Cardiac ventricle fibroblast (primary cell): ENCODE measurements around a stretch of chr14.

- RAMPAGE, long total RNA: no peak
These were observed 69.2 kb upstream of the EGLN3 start for GRCh38 chr14:34020077-34020495.

- RAMPAGE, long total RNA: no peak
These were observed 72.9 kb upstream of the EGLN3 start for GRCh38 chr14:34023750-34024285.

- RAMPAGE, long total RNA: no peak
These were observed 129.8 kb downstream of the SPTSSA start for GRCh38 chr14:34332203-34332598.

DNA sequence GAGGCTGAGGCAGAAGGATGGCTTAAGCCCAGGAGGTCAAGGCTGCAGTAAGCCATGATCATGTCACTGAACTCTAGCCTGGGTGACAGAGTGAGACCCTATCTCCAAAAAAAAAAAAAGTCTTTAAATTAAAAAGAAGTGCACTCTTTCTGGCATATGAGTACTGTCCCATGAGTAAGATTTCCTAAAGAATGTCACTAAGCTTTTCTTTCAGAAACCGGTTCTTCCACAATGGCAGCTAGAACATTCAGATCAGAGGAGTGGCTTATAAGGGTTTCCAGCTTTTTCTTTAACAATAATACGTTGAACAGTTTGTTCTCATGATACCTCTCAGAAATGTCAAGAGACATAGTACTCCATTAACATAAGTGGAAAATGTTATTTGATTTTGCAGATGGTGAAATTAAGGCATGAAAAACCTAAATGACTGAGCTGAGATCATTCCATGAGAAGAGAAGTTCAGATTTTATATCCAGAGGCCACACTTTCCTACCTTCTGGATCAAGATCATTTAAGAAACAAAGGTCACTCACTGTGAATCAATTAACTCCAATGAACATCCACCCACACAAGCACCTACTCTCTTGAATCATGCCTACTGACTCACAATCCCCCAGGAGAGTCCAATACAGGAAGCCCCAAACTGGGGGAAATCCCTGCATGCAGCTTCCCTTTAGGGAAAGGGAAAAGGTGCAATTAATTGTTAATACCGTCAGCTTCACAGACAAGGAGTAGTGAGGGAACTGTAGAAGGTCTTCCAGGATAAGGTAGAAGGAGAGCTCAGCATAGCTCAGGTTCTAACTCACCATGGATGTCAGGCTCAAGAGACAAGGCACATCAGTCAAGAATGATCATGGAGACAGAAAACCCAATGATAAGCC, 86.9 kb downstream of the SPTSSA start:
- RAMPAGE, long total RNA: no peak

DNA sequence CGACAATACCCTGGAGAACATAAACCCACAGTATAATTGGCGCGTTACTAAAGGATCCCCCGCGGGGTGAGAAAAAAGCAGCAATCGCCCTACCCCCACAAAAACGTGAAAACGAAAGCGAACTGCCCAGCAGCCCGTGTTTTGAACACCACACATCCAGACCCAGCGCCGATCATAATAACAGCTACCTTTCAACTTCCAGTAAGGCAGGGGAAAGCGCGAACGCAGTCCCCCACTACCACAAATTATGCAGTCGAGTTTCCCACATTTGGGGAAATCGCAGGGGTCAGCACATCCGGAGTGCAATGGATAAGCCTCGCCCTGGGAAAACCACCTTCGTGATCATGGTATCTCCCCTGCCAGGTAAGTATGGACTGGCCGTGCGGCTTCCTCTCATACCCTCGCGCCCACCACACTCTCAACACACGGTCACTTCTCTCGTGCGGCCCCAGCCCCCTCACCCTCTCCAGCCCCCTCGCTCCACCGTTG, 16.6 kb upstream of the EAPP start:
- RAMPAGE, long total RNA: no peak

DNA sequence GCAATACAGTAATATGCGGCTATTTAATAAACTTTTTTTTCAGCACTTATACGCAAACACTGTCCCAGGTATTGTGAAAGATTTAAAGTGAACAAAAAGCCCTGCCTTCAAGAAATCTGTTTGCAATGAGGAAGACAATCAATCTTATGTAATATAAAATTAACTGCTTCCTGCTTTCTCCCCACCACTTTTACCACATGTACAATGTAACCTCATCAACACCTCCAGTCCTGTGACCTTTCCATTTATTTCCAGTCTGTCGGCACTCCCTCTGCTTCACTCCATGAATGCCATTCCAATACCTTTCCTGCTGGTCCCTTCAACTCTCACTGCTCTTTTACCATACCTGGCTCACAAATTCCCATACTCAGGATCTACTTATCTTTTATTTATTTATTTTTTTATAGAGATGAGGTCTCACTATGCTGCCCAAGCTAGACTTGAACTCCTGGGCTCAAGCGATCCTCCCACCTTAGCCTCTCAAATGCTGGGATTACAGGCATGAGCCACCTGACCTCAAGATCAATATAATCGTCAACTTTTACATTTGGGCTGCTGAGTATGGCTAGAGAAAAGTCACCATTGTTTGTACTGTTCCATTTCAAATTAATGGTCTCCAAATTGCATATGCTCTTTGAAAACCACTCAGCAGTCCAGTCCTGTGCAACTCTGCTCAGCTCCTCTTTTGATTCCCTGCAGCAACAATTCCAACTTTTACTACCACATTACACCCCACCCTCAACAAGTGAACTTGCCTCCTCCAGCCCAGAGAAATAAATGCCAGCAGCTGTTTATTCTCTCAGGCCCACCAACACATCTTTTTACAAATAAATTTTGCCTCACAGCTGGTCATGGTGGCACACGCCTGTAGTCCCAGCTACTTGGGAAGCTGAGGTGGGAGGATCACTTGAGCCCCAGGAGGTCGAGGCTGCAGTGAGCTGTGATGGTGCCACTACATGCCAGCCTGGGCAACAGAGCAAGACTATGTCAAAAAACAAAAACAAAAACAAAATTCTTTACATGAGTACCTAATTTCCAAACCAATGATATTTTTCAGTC, 10.1 kb downstream of the SNX6 start:
- RAMPAGE, long total RNA: no peak

DNA sequence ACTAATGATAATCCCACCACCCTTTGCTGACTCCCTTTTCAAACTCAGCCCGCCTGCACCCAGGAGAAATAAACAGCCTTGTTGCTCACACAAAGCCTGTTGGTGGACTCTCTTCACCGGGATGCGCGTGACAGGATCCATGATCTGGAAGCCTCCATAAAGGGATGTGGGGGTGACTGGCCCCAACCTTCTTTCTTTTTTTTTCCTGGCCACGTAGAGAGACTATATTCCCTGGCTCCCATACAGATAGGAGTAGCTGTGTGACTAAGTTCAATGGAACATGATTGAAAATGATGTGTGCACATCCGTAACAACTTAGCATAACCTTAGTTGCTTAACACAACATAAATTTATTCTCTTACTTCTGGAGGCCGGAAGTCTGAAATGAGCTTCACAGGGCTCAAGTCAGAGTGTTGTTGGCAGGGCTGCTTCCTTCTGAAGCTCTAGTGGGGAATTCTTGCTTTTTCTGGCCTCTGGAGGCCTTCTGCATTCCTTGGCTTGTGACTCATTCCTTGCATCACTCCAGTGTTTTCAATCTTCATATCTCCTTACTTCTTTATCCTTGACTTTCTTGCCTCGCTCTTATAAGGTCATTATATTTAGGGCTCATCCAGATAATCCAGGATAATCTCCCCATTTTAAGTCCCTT, 20.8 kb upstream of the SNX6 start:
- RAMPAGE, long total RNA: no peak

DNA sequence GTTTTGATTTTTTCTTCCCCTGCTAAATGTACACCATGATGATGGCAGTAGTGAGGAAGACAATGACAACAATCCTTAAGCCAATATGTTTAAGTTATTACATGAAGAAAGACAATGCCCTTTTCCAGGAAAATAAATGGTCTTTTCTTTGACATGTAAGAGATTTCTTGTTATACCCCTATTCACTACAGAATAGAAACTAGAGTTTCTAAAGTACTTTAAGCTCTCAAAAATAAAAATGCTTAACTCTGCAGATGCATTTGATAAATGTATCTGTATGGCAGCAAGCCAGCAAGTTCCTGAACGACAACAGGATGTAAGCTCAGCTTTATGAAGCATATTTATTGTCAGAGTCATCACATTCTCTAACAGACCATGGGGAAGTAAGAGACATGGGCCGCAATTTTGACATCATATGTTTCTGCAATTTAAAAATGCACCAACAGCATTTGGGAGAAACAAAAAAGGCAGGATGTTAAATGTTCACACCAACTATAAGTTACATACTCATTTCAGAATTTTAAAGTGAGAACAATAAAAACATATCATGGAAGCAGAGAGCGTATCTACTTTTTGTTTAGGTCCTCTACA, 36.1 kb upstream of the SNX6 start:
- RAMPAGE, long total RNA: no peak

DNA sequence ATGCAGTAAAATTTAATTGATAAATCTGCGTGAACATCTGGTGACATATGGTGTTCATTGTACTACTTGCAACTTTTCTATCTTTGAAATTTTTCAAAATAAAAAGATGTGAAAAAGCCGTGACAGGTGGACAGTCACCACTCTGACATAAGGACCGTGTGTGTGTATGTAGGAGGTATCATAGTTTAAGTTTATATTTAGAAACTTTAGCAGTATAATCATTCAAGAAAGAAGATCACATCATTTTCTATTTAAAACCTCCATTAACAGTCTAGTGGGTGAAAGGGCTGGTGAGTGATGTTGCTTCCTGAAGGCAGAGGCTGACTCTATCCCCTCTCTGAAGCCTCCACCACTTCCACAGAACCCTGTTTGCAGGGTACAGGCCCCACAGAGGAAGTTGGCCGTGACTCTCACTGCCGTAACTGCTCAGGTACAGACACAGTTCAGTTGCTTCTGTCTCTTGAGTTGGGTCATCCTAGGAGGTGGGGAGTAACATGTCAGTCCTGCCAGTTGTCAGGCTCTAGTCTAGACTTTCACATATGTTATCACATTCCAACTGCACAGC, 31.7 kb downstream of the CFL2 start:
- RAMPAGE, long total RNA: no peak

DNA sequence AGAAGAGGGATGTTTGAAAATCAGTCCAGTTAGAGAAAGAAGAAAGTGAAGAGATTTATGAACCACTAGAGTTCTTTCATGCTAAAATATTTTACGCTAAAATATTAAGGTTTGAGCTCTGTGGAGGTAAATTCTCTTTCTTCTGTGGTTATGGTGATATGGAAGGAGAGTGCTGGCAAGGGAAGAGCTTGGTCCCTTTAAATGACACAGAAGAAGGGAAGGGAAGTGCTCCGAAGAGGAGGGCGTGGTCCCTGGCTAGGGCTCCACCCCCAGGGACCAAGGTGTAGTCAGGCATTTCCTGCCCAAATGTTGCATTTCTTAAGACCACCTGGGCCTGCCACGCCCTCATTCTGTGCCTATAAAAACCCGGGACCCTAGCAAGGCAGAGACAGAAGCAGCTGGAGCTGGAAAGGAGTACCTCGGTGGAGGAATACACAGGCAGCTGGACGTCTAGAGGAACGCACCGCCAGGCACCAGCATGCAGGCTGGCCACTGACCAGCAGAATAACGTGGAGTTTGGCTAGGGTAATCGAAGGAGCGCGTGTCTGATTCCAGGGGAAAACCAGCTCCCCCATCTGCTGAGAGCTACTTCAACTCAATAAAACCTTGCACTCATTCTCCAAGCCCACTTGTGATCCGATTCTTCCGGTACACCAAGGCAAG, 21.2 kb downstream of the CFL2 start:
- RAMPAGE, long total RNA: no peak

GRCh38 chr14:34999395-34999804, 16.6 kb downstream of the SRP54 start:
- RAMPAGE, long total RNA: no peak

- RAMPAGE, long total RNA: no peak
These were observed 635 bp upstream of the FAM177A1 start for GRCh38 chr14:35045425-35045848.

DNA sequence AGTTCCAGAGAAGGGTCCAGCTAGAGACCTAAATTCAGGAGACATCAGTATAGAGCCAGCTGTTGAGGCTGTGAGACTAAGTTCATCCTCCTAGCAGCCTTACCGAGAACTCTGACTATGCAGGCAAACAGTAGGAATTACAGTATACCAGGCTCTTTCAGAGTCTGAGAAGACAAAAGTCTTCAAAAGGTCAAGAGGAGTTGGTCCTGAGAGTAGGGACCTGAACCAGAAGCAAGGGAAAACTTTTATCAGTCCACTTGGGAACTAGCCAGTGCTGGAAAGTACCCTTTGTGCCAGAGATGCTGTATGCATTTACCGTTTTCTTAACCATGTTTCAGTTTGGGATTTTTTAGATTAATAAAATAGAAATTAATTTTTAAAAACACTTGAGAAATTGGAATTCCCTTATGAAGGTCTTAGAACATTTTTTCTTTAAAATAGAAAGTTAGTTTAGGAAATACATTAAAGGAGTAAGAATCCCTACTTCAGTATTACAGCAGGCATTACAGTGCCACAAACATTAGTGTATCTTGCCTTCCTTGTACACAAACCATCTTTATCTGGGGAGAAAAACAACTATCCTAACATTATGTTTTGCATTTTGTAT, 1.9 kb upstream of the PSMA6 start:
- RAMPAGE, long total RNA: no peak

- RAMPAGE, long total RNA: no peak
These were observed 12.2 kb upstream of the NFKBIA start for GRCh38 chr14:35416743-35417248.

- RAMPAGE, long total RNA: no peak
These were observed 119.4 kb downstream of the RALGAPA1 start for GRCh38 chr14:35689601-35690197.

- RAMPAGE, long total RNA: no peak
These were observed 64.4 kb downstream of the MBIP start for GRCh38 chr14:36255964-36256591.

DNA sequence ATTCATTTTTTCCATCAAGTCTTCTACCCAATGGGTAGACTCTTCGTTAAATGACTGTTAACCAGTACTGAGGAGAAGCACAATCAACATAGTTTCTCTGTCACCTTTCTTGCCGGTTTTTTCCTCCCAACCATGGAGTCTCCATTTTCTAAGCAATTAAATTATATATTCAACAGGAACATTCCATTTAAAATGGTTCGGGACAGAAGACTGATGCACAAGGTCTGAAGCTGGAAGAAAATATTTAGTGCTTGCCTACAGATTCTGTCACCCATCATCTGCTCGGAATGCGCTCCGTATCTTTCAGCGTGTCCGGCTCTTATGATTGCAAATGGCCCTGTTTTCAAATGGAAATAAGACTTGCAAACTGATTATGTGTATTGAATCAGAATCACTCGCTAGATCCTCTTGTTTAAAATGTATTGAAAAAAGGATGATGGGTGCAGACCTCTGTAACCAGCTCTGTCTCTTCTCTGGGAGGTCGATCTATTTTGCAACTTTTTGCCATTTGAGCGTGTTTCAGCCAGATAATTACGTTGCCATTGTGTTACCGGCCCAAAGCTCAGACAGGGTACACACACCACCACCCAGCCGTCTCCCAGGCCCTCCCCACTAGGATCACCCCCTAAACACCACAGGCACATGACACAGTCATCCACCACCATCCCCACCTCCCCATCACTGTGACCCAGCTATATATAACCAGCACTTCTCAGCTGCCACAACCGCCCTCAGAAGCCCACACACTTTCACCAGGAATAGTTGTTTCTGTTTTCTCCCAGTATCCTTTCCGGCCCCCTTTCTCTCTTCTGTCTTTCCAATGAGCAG, 10.9 kb downstream of the NKX2-1 start:
- RAMPAGE, long total RNA: no peak

DNA sequence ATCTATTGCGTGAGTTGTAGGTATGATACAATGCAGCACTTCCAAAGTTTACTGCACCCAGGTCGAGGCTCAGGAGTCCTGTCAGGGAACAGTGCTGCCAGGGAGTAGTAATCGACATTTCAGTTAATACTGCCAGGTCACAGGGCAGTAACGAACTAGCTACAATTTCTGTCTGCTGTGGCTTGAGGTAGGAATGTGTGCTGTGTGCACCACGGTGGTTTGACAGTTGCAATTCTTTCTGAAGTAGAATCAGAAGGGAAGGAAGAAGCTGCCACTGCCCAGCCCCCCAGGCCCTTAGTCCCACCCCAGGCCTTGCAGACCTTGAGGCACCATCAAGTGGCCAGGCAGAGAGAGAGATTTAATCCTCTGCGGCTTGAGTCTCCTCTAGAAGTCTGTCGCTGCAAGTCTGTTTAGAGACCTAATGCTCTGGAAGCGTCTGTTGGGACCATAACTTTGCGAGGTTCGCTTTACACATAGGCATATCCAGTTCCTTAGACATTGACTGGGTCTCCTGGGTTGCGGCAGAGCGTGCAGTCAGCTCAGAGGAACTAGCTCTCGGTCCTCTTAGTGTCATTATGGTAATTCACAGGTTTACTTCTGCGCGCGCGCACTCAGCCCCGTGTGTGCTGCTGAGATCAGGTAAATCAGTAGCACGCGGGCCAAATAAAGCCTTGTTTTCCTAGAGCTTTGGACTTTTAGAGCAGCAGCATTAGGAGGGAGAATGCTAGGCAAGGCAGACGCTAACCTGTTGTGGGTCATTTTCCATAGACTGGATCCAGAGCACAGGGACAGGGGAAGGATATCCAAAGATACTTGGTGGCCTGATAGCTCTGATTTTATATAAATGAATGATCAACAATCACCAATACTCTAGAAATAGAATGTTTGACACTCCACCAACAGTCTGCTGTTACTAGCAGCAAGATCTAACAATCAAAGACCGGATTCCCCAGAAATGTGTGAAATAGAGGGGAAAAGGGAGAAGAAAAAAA, 9.7 kb downstream of the NKX2-1 start:
- RAMPAGE, long total RNA: no peak

DNA sequence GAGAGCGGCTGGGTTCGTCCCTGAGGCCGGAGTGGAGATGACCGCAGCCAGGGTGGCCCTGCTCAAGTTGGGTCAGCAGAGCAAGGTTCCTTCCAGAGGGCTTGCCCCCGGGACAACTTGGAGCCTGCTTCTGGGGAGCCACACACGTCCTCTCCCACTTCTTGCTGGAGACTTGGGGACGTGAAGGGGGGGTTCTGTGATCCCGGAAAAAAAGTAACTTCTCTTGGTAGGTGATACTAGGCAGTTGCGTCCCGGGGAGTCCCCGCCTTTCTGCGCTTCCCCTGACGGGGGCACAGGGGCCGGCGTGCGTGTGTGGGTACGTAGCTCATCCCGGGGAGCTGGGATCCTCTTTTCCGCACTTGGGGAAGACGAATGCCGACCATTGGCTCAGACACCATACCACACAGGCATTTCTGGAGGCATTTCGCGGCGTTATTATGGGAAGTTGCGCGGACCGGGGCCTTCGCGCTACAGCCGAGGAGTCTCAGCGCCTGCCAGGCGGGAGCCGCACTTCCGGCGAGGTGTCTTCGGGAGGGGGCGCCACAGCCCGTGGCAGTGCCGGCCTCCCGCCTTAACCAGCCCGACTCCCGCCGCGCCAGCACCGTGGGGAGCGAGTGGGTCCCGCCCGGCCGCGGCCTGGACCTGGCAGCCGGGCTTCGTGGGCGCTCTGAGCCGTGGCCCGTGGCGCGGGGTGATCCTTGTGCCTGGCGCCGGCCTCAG, 14.8 kb upstream of the PAX9 start:
- RAMPAGE, long total RNA: no peak

DNA sequence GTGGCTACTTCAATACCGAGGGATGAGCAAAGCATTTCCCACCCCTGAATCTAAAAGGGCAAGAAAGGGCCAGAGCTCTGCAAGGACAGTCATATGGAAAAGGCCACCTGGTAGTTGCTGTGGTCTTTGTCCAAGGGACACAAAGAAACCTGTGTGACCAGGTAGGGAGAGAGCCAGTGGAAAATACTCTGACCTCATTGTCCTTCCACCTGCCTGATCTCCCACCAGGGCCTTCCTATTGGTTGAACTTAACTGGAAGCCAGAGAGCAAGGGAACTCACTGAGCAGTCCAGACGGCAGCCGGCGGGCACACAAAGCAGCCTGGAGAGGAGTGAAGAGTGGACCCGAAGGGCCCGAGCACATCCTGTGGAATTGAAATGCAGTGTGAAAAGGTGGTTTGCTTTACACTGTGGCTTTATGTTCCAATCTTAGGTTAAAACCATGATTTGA, 120.8 kb downstream of the SLC25A21 start:
- RAMPAGE, long total RNA: no peak